Epithelial cell of alveolus of lung (primary cell): ENCODE results near the genes PTGFR and BCL10.

GRCh38 chr1:77605072-77605737 is 77.3 kb downstream of the ZZZ3 start:
- RAMPAGE, long total RNA: no peak
- RRBS: no CpG with 5 or more reads among the region's 4 CpGs

DNA sequence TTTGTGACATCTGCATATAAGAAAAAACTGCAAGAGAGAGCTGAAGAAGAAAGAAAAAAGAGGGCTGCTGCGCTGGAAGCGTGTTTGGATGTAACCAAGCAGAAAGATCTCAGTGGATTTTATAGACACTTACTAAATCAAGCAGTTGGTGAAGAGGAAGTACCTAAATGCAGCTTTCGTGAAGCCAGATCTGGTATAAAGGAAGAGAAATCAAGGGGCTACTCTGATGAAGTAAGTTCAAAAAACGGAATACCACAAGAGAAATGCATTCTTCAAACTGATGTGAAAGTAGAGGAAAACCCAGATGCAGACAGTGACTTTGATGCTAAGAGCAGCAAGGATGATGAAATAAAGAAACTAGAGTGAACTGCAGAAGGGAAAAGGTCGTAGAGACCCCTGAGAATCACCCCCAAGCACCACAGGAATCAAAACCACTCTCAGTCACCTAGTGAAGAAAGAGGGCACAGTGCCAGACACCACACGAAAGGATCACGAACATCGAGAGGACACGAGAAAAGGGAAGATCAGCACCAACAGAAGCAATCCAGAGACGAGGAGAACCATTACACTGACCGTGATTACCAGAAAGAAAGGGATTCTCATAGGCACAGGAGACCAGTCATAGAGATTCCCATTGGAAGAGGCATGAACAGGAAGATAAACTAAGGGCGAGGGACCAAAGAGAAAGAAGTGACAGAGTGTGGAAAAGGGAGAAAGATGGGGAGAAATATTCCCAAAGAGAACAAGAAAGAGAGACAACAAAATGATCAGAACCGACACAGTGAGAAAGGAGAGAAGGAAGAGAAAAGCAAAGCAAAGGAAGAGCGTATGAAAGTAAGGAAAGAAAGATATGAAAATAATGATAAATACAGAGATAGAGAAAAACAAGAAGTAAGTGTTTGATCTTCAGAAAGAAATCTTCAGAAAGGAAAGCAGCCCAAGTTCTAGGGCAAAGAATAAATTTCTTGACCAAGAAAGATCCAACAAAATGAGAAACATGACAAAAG is 40.6 kb upstream of the NEXN start:
- RAMPAGE, long total RNA: no peak
- RRBS: no CpG with 5 or more reads among the region's 14 CpGs

GRCh38 chr1:77933172-77933724 is 44.8 kb downstream of the NEXN start:
- RAMPAGE, long total RNA: no peak
- RRBS: no CpG with 5 or more reads among the region's 5 CpGs

DNA sequence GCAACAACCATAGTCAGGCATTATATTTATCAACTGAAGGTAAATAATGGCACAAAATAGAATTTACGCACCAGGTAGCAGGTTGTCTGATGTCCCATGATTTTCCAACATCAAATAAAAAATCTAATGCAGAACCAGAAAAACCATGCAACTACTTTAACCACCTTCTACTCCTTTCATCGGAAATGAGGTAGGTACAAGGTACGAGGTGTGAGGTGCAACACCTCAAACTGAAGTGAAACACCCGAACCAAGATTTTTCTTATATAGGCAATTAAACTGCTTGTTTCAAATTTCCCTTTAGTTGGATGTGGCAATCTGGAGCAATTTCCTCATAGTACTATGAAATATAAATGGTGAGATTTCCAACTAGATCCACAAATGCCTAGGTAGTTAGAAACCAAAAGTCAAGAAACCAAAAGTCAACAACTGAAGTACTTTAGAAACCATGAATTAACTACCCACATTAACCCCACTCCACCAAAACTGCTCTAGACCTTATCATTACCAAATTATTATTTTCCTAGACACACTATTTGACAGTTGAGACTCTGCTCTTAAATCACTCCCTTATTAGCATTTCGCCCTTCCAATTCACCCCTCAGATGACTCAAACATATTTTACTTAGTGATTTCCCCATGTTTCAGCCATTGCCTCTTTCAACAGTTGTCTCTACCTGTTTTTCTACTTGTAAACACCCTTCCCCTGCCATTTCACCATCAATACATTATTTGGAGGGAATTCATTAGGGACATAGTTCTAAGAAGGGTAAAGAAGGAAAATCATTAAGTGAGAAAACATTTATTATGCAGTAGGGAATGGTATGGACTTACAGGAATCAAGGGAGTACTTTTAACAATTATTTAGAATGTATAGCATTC is 37.8 kb downstream of the FUBP1 start:
- RAMPAGE, long total RNA: no peak
- RRBS: no CpG with 5 or more reads among the region's 5 CpGs

GRCh38 chr1:77942349-77942793 is 36.5 kb downstream of the FUBP1 start:
- RAMPAGE, long total RNA: no peak
- RRBS: no CpG with 5 or more reads among the region's 2 CpGs

- RAMPAGE, long total RNA: no peak
- RRBS: no CpG with 5 or more reads among the region's 5 CpGs
Observed at GRCh38 chr1:78045615-78045701, 308 bp upstream of the GIPC2 start.

- RAMPAGE, long total RNA: start-site peak on the plus strand at chr1:78490974-78491019, 39 and 17 reads in 2 replicates
- RRBS: no CpG with 5 or more reads among the region's 44 CpGs
Observed at GRCh38 chr1:78490602-78491287, at the start of gene PTGFR. Gene PTGFR (plus strand): TSS chr1:78490974.

- RAMPAGE, long total RNA: no peak
- RRBS: no CpG with 5 or more reads among the region's 5 CpGs
Observed at GRCh38 chr1:79004720-79005209, 1.8 kb downstream of the ADGRL4 start.

DNA sequence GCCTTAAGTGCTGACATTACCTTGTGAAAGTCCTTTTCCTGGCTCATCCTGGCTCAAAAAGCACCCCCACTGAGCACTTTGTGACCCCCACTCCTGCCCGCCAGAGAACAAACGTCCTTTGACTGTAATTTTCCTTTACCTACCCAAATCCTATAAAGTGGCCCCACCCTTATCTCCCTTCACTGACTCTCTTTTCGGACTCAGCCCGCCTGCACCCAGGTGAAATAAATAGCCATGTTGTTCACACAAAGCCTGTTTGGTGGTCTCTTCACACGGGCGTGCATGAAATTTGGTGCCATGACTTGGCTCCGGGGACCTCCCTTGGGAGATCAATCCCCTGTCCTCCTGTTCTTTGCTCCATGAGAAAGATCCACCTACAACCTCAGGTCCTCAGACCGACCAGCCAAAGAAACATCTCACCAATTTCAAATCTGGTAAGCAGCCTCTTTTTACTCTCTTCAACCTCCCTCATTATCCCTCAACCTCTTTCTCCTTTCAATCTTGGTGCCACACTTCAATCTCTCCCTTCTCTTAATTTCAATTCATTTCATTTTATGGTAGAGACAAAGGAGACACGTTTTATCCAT is 555.2 kb upstream of the ADGRL2 start:
- RAMPAGE, long total RNA: no peak
- RRBS: no CpG with 5 or more reads among the region's 9 CpGs

DNA sequence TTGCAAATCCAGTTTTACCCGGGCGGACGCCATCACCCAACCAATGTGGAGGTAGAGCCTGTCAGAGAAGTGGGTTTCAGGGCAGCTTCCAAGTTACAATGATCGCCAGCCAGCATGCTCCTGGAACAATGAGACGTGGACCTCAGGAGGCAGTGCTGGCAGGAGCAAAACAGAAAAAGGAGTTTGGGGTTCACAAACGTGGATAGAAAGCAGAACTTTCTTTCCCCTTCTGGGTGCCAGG is 488.6 kb upstream of the ADGRL2 start:
- RAMPAGE, long total RNA: no peak
- RRBS: no CpG with 5 or more reads among the region's 6 CpGs

DNA sequence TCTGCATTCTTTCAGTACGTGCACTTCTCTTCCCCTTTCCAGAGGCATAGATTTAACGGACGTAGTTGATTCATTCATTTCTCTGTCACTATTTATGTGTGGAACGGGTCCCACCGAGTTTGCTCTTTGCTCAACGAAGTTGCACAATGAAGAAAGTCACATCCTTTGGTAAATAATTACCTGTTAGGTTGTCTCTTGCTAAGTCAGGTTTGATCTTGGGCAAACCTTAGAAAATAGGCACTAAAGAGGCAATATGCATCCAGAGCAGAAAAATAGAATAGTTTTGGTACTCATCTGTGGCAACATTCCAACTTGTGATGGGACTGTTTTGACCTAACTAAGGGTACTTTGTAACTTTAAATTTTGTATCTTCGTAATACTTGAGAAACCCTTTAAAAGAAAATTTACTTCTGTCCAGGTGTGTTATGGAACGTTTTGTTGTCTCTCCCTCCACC is 3.1 kb downstream of the ADGRL2 start:
- RAMPAGE, long total RNA: no peak
- RRBS: no CpG with 5 or more reads among the region's 8 CpGs

- RAMPAGE, long total RNA: no peak
- RRBS: no CpG with 5 or more reads among the region's 36 CpGs
Observed at GRCh38 chr1:83263570-83264474, 735.1 kb downstream of the TTLL7 start.

- RAMPAGE, long total RNA: no peak
- RRBS: no CpG with 5 or more reads among the region's 23 CpGs
Observed at GRCh38 chr1:83999315-83999689, 370 bp upstream of the TTLL7 start.

DNA sequence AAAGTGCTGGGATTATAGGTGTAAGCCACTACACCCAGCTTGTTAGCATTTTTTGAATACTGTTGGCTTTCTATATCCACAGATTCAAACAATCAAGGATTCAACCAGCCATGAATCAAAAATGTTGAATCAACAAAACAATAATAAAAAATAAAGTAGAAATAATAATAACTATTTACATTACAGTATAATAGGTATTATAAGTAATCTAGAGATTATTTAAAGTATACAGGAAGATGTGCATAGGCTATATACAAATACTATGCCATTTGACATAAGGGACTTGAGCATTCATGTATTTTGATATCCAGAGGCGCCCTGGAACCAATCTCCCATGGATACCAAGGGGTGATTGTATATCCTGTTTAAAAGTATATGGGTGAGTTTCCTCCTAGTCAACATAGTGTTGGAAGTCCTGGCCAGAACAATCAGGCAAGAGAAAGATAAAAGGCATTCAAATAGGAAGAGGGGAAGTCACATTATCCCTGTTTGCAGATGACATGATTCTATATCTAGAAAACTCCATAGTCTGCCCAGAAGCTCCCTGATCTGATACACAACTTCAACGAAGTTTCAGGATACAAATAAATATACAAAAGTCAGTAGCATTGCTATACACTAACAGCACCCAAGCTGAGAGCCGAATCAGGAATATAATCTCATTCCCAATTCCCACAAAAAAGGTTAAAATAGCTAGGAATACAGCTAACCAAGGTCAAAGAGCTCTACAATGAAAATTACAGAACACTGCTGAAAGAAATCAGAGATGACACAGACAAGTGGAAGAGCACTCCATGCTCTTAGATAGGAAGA is 38.0 kb upstream of the PRKACB start:
- RAMPAGE, long total RNA: no peak
- RRBS: no CpG with 5 or more reads among the region's 3 CpGs

GRCh38 chr1:84495884-84496403 is 10.2 kb upstream of the SPATA1 start:
- RAMPAGE, long total RNA: no peak
- RRBS: no CpG with 5 or more reads among the region's 5 CpGs

GRCh38 chr1:84583242-84583581 is 9.0 kb upstream of the CTBS start:
- RAMPAGE, long total RNA: no peak
- RRBS: no CpG with 5 or more reads among the region's 3 CpGs

- RAMPAGE, long total RNA: no peak
- RRBS: no CpG with 5 or more reads among the region's 10 CpGs
Observed at GRCh38 chr1:84603858-84604453, 29.7 kb upstream of the CTBS start.

- RAMPAGE, long total RNA: no peak
- RRBS: no CpG with 5 or more reads among the region's 8 CpGs
Observed at GRCh38 chr1:84893467-84893620, 338 bp upstream of the LPAR3 start.

GRCh38 chr1:85276071-85277175 is at the start of gene BCL10:
Gene BCL10 (minus strand): TSS chr1:85276632.
- RAMPAGE, long total RNA: start-site peak on the minus strand at chr1:85276358-85276582, 408 and 536 reads in 2 replicates
- RRBS: 2% methylated on average over 27 of the region's 87 CpGs

DNA sequence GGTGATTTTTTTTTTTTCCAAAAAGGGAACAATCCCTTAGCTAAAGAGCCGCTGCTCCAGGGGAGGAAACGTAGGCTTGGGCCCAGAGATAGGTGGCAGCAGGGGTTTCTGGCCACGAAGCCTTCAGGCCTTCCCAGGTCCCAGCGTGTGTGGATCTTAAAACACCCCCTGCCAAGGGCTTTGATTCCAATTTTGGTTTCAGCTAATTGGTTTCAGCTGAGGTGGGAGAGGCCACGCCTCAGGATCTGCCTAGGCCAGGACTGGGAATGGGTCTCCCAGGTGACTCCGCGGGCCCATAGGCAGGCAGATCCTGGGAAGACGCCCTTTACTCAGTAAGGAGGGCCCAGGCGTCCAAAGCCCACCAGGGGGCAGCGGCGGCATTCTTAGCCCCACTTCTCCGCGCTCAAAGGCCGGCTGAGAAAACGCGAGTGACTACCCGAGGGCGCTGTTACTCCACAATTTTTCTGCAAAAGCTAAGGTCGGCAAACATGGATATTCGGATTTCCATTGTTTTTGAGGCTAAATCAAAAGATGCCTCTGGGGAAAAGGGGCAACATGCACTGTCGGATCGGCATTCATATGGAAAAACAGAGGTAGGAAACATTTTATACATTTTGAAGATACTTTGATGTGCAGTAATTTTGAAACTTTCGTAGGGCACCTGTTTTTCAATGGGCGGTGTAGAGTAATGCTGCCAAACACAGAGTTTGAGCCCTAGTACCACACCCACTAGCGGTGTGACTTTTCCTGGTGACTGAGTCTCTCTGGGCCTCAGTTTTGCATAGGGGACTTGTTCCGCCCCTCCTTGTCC is 31.7 kb upstream of the BCL10 start:
- RAMPAGE, long total RNA: no peak
- RRBS: no CpG with 5 or more reads among the region's 26 CpGs